Spleen (tissue), 7 donors: ENCODE results near the gene BCAR3.

- PRO-cap, 4 experiments: no peak in any of the 4 experiments
- RAMPAGE, long total RNA, 4 experiments: no peak in any of the 4 experiments
Measured at GRCh38 chr1:93588729-93589505, 92.7 kb downstream of the BCAR3 start.

- PRO-cap, 4 experiments: no peak in any of the 4 experiments
- RAMPAGE, long total RNA, 4 experiments: no peak in any of the 4 experiments
Measured at GRCh38 chr1:93595189-93595666, 86.4 kb downstream of the BCAR3 start.

GRCh38 chr1:93659773-93660477 is 21.7 kb downstream of the BCAR3 start:
- PRO-cap, 4 experiments: no peak in any of the 4 experiments
- RAMPAGE, long total RNA, 4 experiments: no peak in any of the 4 experiments

GRCh38 chr1:93679806-93680397 is 1.7 kb downstream of the BCAR3 start:
- PRO-cap, 4 experiments: no peak in any of the 4 experiments
- RAMPAGE, long total RNA, 4 experiments: no peak in any of the 4 experiments

- PRO-cap, 4 experiments: peak in 4 of 4 experiments; most common plus-strand start chr1:93682018 (in 4); most common minus-strand start chr1:93681837 (in 3)
- RAMPAGE, long total RNA, 4 experiments: no peak in any of the 4 experiments
Measured at GRCh38 chr1:93681504-93682452, at the start of gene BCAR3. Gene BCAR3 (minus strand): TSS chr1:93681837.

DNA sequence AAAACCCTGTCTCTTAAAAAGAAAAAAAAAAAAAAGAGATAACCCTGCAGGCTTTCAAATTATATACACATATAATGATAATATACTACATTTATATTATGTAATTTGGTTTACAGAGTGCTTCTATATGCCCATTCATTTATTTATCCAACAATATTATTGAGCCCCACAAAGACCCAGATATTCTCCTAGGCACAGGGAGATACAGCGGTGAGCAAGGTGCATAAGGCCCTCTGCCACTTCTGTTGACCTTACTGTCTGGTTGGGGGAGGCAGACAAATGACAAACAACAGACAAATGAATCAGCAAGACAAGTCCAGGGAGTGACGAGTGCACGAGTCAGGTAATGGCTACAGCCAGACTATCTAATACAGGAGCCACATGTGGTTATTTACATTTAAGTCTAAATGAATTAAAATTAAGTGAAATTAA is 21.9 kb upstream of the BCAR3 start:
- PRO-cap, 4 experiments: no peak in any of the 4 experiments
- RAMPAGE, long total RNA, 4 experiments: no peak in any of the 4 experiments

GRCh38 chr1:93708603-93709546 is 27.2 kb upstream of the BCAR3 start:
- PRO-cap, 4 experiments: peak in 1 of 4 experiments; most common plus-strand start chr1:93709159 (in 1)
- RAMPAGE, long total RNA, 4 experiments: no peak in any of the 4 experiments

- PRO-cap, 4 experiments: no peak in any of the 4 experiments
- RAMPAGE, long total RNA, 4 experiments: no peak in any of the 4 experiments
Measured at GRCh38 chr1:93723167-93723668, 41.6 kb upstream of the BCAR3 start.

GRCh38 chr1:93730721-93731218 is 49.1 kb upstream of the BCAR3 start:
- PRO-cap, 4 experiments: no peak in any of the 4 experiments
- RAMPAGE, long total RNA, 4 experiments: no peak in any of the 4 experiments

- PRO-cap, 4 experiments: no peak in any of the 4 experiments
- RAMPAGE, long total RNA, 4 experiments: no peak in any of the 4 experiments
Measured at GRCh38 chr1:93768842-93769362, 87.3 kb upstream of the BCAR3 start.

DNA sequence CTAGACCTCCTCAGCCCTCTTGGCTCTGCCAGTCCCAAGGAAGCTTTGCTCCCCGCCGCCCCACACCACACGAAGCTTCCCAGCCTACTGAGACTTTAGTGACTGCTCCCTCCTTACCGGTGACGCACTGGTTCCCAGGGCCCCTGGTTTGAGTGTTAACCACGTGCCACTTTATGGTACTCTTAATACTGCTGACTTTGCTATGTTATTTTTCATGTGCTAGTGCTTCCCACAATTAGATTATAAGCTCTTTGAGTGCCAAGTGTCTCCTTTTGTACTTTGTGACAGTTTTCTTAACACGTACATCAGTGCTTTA is 61.1 kb downstream of the DNTTIP2 start:
- PRO-cap, 4 experiments: no peak in any of the 4 experiments
- RAMPAGE, long total RNA, 4 experiments: no peak in any of the 4 experiments

GRCh38 chr1:93905630-93906260 is 3.5 kb downstream of the GCLM start:
- PRO-cap, 4 experiments: no peak in any of the 4 experiments
- RAMPAGE, long total RNA, 4 experiments: no peak in any of the 4 experiments

DNA sequence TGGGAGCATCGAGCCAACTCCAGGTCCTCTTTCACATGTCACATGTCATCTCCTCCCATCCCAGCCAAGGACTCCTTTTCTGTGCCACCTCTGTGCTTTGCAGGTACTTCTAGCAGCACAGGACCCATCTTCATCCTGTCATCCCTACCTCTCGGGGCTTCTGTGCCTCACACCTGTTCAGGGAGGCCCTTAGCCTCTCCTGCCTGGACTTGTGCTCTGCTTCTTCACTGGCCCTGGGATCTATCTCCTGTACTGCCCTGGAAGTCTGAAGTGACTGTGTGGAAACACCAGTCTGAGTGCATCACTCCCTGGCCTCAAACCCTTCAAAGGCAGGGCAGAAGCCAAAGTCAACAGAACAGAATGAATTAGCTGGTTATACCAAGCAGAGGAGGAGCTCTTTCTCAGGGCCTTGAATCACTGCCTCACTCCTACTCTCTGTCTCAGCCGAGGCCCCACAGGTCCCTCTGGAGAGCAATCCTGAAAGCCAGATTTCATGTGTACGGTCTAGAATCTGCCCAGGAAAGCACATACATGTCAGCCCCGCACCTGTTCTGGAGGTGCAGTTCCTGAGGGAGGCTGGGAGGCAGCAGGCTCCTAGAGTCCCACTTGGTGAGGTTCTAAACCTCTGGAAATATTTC is 98.5 kb downstream of the ABCA4 start:
- PRO-cap, 4 experiments: no peak in any of the 4 experiments
- RAMPAGE, long total RNA, 4 experiments: no peak in any of the 4 experiments

DNA sequence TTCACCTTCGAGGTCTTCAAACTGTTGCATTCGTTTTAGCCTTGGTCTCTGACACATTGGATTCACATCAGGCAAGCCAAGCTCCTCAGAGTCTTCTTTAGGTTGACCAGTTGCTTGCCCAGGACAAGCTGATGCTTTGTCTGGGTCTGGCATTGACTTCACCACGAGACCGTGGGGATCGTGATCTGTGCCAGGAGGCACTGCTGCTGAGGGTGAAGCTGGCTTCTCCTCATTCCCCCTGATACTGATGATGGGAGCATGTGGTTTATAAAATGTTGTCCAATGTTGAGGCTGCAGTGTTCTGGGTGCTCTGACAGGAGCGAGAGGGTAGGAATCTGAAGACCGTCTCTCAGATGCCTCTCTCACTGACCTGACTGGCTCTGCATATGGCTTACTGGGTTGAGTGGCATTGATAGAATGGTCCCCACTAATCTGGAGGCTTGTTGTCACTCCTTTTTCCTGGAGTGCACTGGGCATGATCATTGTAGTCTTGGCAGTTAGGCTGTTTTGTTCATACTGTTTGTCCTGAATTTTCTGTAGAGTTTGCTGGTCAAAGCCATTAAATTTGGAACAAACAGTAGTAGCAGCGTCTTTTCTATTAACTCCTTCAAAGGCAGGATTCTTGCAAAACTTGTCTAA is 53.1 kb upstream of the ABCA4 start:
- PRO-cap, 4 experiments: no peak in any of the 4 experiments
- RAMPAGE, long total RNA, 4 experiments: no peak in any of the 4 experiments

DNA sequence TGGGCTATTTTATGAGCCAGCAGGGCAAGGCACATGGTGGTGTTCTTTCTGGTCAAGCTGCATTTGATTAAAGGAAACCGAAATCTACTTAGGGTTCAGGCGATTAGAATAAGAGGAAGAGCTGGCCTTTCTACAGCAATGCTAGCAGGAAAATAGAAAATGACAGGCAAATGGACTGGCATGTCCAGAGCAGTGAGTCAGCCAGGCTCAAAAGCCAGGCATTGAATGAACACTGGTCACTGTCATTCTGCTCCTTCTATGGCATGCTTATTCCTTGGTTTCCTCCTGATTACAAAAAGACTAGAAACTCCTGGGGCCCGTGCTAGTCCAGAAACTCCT is 28.6 kb upstream of the ARHGAP29 start:
- PRO-cap, 4 experiments: no peak in any of the 4 experiments
- RAMPAGE, long total RNA, 4 experiments: no peak in any of the 4 experiments

GRCh38 chr1:94479500-94479991 is 61.4 kb downstream of the ABCD3 start:
- PRO-cap, 4 experiments: no peak in any of the 4 experiments
- RAMPAGE, long total RNA, 4 experiments: no peak in any of the 4 experiments

DNA sequence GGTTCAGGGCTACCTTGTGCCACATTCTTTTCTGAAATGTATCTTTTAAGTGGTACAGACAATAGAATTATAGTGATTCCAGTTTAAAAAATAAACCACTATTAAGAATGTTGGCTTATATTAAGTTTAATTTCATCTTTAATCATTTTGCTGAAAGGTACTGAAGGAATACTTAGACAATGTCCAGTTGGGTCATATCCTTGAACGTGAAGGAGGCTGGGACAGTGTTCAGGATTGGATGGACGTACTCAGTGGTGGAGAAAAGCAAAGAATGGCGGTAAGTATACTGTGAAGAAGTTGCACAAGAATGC is 42.3 kb downstream of the F3 start:
- PRO-cap, 4 experiments: no peak in any of the 4 experiments
- RAMPAGE, long total RNA, 4 experiments: no peak in any of the 4 experiments

DNA sequence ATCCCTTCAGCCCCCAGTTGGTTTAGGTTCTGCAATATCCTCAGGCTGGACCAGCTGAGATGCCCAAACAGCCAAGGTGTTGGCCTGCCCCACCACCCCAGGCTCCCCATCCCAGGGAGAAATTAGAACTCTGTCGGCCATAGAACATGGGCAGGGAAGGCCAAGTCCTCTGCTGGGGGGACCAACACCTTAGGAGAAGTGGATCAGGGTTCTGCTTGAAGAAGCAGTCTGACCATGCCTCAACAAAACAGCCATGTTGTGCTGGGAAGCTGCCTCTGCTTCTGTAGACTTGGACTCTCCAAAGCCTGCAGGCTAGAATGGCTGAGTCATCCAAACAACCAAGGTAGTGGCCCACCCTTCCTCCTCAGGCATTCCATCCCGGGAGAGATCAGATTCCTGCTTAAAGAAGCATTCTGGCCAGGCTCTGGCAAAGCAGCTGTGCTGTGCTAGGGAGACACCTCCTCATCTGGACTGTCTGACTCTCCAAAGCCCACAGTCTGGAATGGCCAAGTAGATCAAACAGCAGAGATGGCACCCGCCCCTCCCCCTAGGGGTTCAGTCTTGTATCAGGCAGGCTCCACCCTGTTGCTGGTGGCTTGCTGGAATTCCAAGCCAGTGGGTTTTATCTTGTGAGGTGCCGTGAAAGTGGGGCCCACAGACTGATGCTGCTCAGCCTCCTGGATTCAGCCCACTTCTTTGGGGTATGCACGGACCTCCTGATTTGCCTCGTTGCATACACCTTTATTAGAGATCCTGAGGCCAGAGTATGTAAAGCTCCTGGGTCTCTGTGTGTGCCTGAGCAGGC is 38.3 kb upstream of the F3 start:
- PRO-cap, 4 experiments: no peak in any of the 4 experiments
- RAMPAGE, long total RNA, 4 experiments: no peak in any of the 4 experiments

GRCh38 chr1:94614856-94615356 is 73.3 kb upstream of the F3 start:
- PRO-cap, 4 experiments: no peak in any of the 4 experiments
- RAMPAGE, long total RNA, 4 experiments: no peak in any of the 4 experiments

GRCh38 chr1:94734771-94736096 is 84.9 kb upstream of the SLC44A3 start:
- PRO-cap, 4 experiments: peak in 1 of 4 experiments; most common plus-strand start chr1:94735576 (in 1); most common minus-strand start chr1:94735457 (in 1)
- RAMPAGE, long total RNA, 4 experiments: no peak in any of the 4 experiments